Mononuclear cell (primary cell): ENCODE measurements around the gene DNAJB14.

- RRBS = no CpG with 5 or more reads among the region's 4 CpGs
These were observed 488 bp upstream of the PDLIM5 start for GRCh38 chr4:94451296-94451612.

DNA sequence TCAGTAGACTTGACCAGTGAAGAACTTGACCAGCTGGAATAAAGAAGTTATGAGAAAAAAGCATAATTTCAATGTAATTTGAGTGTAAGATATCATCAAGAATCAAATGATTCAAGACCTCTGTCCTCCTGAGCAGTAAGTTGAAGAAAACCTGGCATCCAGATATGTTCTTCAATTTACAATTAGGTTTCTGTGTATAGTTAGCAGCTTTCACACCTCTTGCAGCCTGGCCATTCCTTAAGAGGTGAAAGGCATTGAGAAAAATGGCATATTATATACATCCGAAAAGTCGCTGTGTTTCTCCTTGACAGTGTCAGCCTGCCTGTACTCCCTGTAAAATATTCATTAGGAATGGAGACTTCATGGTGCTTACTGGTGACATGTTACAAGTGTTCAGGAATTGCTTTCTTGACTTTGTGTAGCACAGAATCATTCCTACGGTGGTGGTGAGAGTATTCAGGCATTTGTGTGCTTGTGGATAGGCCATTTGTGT, 35.6 kb downstream of the PDLIM5 start:
- RRBS = no CpG with 5 or more reads among the region's 3 CpGs

DNA sequence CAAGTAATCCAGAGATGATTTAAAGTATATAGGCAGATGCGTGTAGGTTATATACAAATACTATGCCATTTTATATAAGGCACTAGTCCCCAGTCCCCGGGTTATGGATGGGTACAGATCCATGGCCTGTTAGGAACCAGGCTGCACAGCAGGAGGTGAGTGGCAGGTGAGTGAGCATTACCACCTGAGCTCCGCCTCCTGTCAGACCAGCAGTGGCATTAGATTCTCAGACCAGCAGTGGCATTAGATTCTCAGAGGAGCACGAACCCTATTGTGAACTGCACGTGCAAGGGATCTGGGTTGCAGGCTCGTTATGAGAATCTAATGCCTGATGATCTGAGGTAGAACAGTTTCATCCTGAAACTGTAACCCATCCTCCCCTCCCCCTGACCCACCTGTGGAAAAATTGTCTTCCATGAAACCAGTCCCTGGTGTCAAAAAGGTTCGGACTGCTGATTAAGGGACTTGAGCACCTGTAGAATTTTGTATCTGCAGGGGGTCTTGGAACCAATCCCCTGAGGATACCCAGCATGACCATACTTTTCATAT, 47.9 kb downstream of the PDLIM5 start:
- RRBS = no CpG with 5 or more reads among the region's 7 CpGs

DNA sequence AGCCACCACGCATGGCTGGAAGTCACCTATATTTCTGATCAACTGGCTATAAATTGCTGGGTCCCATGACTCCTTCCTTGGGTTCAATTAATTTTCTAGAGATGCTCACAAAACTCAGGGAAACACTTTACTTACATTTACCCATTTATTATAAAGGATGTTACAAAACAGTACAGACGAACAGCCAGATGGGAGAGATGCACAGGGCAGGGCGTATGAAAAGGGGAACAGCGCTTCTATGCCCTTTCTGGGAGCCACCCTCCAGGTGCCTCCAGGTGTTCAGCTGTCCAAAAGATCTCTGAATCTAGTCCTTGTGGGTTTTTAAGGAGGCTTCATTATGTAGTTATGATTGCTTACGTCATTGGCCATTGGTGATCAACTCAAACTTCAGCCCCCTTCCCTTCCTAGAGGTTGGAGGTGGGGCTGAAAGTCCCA, 53.8 kb downstream of the PDLIM5 start:
- RRBS = no CpG with 5 or more reads among the region's 5 CpGs

DNA sequence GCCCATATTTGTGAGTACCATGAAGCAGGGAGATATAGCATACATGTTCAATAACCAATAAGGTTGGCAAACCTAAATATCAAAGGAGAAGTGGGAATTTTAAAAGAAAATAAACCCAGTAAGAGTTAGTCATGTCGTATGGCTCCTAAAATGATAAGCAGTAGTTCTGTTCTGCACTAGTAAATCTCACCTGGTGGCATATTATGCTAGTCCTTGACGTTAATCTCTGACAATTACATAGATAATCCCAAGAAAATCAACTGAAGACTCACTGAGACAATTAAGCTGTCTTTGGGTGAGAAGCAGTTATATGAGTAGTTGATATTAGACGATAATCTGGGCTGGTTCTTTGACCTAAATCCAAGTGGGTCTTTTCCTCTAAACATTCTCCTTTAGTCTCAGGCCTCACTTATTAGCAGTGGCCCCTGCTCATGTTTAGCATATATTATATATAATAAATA, 146.4 kb downstream of the PDLIM5 start:
- RRBS = no CpG with 5 or more reads among the region's 3 CpGs

- RRBS = no CpG with 5 or more reads among the region's 4 CpGs
These were observed 148.1 kb downstream of the PDLIM5 start for GRCh38 chr4:94599438-94600559.

DNA sequence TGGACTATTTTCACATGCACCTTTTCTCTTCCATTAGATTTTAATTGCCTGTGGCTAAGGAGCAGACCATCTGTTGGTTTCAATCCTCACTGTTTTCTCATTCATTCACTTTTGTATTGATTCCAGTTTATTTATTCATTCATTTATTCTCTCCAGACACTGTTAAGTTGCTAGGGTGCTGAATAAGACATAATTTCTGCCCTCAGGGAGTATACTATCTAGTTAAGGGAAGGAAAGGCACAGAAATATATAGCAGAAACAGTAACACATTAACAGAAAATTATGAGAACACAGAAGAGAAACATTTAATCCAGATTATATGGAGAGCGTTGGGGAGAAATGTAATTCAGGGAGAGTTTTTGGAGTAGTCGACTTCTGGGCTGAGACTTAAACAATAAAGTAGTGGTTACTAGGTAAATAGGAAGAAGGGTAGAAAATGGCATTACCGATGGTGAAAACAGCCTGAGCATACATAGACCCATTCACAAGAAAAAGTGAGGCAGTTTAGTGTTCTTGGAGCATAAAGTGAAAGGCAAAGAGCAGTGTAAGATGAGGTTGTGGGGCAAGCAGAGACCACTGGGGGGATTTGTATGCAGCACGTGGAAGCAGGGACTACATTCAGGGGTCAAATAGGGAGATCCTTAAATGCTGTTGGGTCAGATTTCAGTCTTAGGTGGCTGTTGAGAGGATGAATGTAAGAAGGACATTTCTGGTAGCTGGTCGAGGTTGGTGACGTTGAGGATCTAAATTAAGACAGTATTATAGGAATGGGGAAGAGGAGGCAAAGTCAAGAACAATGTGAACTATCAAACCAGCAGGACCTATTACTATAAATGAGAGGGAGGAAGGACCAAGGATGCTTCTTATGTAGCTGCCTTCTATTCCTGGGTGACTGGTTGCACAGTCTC, 118.8 kb upstream of the BMPR1B start:
- RRBS = no CpG with 5 or more reads among the region's 6 CpGs

DNA sequence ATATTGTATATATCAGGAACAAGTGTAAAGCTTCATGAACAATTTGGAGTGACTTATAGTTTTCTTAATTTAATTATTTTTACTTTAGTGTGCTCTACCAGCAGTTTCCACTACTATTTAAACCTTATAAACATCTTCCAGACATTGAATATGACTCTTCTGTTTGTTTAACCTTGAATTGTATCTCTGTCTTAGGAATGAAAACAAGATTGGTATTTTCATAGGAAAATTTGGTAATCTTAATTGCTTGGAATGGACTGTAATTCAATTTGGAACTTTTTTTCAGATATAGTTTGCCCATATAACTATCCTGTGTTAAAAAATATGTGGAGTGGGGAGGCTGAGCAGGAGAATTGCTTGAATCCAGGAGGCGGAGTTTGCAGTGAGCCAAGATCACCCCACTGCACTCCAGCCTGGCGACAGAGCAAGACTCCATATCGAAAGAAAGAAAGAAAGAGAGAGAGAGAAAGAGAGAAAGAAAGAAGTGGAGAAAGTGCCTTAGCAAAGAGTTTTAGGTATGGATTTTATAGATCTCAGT, 242.4 kb downstream of the BMPR1B start:
- RRBS = no CpG with 5 or more reads among the region's 3 CpGs

GRCh38 chr4:95547519-95548274, 1.1 kb downstream of the UNC5C start:
- RRBS = 11% methylated on average over 12 of the region's 30 CpGs

GRCh38 chr4:98203359-98204234, 57.6 kb upstream of the RAP1GDS1 start:
- RRBS = no CpG with 5 or more reads among the region's 8 CpGs

- RRBS = no CpG with 5 or more reads among the region's 3 CpGs
These were observed 28.9 kb upstream of the RAP1GDS1 start for GRCh38 chr4:98232174-98232794.

- RRBS = no CpG with 5 or more reads among the region's 3 CpGs
These were observed 32.5 kb downstream of the RAP1GDS1 start for GRCh38 chr4:98293542-98294231.

DNA sequence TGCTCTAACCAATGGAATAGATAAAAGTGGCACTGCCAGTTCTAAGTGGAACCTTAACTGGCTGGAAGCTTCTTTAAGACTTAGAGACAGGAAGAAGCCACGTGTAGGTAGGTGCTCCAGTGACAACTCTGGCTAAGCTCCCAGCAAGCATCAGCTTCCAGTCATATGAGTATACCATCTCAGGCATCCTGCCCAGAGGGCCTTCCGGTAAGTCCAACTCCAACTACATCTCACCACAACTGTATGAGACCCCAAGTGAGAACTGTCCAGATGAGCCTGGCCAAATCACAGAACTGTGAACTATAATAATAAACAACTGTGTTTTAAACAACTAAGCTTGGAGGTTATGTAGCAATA, 4.5 kb downstream of the TSPAN5 start:
- RRBS = no CpG with 5 or more reads among the region's 2 CpGs

- RRBS = no CpG with 5 or more reads among the region's 8 CpGs
These were observed 4.2 kb upstream of the TSPAN5 start for GRCh38 chr4:98662553-98663140.

DNA sequence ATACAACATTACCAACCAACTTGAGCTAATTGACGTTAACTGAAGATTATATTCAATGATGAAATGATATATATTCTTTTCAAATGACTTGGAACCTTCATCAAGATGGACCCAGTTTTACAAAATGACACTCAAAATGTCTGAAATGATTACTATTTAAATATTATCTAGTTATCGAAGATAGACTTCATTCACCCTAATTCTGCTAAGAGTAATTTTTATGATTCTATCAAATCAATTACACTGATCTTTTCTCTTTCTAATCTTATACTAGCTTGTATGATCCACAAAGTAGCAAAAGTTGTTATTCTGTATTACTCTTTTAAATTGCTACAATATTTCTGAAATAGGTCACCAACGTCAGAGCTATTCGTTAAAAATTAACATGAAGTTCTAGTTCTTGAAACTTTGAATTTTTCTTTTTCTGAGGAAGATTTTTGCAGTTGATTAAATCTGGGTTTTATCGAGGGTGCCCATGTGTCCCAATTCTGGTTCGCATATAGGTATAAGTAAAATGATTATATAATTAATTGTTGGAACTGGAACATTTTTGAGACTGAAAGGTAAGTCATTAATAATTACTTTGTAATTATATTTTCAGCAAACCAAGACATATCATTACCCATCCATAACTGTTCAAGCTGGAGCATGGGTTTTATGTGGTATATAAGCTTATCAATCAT, 28.4 kb upstream of the ADH1C start:
- RRBS = no CpG with 5 or more reads among the region's 6 CpGs

DNA sequence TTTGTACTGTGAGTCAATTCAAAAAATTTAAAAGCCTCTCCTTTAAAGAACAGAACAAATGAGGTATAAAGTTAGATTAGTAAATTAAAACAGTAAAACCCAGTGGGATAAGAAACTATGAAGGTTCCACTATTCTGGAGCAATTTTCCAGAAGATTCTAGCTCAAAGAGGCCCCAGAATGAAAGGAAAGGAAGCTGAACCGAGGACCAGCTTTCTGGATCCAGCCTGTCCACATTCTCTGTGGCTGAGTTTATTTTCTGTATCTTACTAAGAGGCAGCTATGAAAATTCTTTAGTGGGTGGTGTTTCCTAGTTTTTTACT, 11.8 kb downstream of the DAPP1 start:
- RRBS = no CpG with 5 or more reads among the region's 1 CpG

DNA sequence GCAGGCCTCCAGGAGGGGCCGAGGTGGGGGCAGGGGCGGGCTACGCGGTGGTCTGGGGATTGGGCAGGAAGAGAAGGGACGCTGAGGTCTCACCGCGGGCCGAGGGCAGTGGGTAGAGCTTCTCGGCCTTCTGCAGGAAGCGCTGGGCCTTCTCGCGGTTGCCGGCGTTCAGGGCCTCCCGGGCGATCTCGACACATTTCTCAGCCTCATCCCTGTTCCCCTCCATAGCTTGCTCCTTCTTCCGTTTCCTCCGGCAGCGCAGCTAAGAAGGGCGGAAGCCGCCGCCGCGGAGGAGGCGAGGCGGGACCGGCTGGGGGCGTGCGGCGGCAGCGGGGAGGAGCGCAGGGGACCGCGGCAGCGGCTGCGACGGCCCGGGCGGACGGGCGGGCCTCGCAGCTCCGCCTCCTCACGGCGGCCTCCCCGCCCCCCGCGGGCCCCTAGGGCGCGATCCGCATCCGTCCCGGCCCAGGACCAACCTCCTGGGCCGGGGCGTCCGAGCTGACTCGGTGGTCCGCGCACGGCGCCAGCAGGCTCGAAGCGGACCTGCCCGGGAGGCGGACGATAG, at the start of gene DNAJB14:
Gene DNAJB14, minus strand, starts transcription at position 273 of the 565 bp plus-strand sequence.
- RRBS = 2% methylated on average over 48 of the region's 67 CpGs

- RRBS = 3% methylated on average over 11 of the region's 30 CpGs
These were observed 657 bp upstream of the DNAJB14 start for GRCh38 chr4:99946911-99947638.

DNA sequence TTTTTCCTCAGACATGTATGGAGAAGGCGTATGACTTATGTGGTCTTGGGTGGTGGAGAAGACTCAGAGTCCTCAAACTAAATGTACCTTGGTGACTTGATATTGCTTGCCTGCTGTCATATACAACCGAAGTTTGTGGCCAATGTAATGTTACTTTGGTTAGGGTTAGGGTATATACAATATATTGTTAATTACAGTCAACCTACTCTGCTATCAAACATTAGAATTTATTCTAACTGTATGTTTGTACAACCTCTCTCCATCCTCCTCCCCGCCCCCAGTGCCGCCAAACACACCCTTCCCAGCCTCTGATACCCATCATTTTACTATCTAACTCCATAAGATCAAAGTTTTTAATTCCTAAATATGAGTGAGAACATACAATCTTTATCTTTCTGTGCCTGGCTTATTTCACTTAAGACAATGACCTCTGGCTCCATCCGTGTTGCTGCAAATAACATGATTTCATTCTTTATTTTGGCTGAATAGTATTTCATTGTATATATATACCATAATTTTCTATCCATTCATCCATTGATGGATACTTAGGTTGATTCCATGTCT, 26.7 kb upstream of the DDIT4L start:
- RRBS = no CpG with 5 or more reads among the region's 5 CpGs